Ascending aorta (tissue), 1 donor: ENCODE measurements around the genes SNAP29, SLC7A4, RIMBP3C and UBE2L3.

GRCh38 chr22:20508582-20509228 is 1.3 kb downstream of the MED15 start:
- PRO-cap: no peak

GRCh38 chr22:20509229-20510017 is 2.0 kb downstream of the MED15 start:
- PRO-cap: unidirectional peak, minus-strand start at chr22:20509522

GRCh38 chr22:20657019-20657752 is 116.7 kb upstream of the SERPIND1 start:
- PRO-cap: no peak

DNA sequence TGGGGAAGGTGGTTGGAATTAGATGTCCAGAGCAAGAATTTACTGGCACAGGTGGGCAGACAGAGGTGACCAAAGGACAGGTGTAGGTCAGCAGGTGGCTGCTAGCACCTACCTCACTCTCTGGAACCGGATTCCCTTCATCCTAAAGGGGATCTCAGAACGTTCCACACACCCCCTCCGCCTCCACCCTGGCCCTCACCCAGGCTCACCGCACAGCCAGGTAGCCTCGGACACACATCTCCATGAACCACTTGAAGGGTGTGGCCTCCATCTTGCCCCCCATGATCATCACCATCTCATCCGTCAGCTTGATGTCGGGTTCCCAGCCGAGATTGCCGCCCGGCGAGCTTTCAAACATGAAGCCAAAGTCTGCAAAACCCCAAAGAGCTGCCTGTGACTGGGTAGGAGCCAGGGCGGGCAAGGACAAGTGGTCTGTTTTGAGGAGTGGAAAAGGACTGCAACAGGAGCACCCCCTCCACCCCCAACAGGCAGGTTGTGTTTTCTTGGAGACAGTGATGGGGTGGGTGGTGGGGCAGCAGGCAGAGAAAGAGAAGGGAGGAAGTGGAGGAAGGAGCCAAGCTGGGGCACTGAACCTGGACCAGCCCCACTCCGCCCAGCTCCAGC is 63.3 kb upstream of the SERPIND1 start:
- PRO-cap: no peak

GRCh38 chr22:20776400-20777012 is 2.6 kb downstream of the SERPIND1 start:
- PRO-cap: no peak

DNA sequence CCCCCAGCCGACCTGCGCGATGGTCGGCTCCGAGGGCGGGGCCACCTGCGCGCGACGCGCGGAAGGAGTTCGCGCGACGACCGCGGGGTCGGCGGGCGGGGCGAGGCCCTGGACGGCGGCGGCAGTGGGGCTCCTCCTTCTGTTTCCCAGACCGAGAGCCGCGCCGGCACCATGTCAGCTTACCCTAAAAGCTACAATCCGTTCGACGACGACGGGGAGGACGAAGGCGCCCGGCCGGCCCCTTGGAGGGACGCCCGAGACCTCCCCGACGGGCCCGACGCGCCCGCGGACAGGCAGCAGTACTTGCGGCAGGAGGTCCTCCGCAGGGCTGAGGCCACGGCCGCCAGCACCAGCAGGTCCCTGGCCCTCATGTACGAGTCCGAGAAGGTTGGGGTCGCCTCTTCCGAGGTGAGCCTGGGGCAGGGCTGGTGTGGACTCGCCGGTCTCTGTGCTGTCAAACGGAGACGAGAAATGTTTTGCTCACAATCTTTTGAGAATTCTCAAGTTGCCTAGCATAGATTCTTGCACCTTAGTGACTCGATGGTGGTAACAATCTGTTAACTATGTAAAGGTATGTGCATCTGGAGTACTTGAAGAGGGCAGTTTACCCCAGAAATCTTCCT is at the start of gene SNAP29:
Gene SNAP29 (plus strand): TSS at position 68 of the 623 bp plus-strand sequence.
- PRO-cap: bidirectional peak, plus-strand start at position 94 of the sequence, minus-strand start outside the sequence

- PRO-cap: no peak
Measured at GRCh38 chr22:20869962-20870951, 11.4 kb downstream of the SNAP29 start.

- PRO-cap: no peak
Measured at GRCh38 chr22:20889044-20889579, 28.1 kb upstream of the CRKL start.

- PRO-cap: no peak
Measured at GRCh38 chr22:20918794-20919323, 1.7 kb downstream of the CRKL start.

DNA sequence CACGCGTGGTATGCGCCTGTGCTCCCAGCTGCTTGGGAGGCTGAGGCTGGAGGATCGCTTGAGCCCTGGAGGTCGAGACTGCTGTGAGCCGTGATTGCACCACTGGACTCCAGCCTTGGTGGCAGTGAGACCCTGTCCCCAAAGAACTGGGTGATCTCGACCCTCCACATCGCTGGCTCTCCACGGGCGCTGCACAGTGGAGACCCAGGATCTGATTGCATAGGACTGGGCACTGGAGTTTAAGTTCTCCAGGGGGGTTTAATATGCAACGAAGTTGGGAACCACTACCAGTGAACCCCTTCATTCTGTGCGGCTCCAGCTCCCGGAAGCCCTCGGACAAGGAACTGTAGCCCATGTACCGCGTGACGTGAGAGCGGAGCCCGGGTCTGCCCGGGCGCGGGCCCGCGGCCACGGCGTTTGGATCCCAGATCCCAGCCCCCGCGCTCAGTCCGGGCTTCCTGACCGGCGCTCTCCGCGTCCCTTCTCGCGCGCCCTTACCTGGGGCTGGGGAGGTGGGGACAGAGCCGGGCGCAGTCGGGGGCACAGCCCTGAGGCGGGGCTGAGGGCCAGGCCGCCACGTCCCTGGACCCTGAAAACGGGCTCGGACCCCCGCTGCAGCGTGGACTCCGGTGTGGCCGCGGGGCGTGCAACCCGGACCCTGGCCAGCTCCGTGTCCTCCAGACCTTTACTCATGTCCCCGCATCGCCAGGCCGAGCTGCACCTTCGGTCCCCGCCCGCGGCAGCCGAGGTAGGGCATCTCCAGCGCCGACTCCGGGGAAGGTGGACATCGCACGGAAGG is 10.1 kb upstream of the AIFM3 start:
- PRO-cap: no peak

DNA sequence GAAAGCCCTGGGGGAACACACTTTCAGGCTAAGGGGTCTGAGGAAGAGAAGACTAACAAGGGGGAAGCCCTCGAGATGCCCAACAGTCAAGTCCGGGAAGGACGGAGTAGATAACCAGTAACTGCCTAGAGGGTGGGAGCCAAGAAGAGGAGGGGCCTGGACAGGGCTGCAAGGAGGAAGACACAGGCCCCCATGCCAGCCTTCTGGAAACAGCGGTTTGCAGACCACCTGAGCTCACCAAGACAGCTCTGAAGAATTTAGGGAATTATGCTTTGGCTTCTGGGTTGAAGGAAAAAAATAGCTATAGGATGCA is 9.0 kb upstream of the AIFM3 start:
- PRO-cap: no peak

DNA sequence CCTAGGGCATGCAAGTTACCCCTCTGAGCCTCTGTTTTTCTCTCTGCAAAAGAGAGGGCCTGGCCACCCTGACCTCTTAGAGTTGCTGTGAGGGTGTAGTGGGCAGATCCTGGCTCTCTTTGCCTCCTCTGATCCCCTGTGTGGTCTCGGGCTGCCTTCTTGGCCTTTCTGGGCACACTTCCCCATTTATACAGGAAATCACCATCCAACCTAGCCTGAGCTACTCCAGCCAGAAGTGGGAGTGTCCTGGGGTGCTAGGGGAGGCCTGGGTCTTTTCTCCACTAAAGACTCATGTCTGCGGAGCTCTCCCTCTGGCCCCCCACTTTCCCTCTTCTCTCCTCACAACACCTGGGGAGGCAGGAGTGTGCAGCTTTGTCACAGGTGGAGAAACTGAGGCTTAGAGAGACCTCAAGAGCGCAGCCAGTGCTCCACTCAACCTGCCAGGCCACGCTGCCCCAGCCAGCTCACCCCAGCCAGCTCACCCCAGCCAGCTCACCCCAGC is 1.3 kb downstream of the AIFM3 start:
- PRO-cap: no peak

DNA sequence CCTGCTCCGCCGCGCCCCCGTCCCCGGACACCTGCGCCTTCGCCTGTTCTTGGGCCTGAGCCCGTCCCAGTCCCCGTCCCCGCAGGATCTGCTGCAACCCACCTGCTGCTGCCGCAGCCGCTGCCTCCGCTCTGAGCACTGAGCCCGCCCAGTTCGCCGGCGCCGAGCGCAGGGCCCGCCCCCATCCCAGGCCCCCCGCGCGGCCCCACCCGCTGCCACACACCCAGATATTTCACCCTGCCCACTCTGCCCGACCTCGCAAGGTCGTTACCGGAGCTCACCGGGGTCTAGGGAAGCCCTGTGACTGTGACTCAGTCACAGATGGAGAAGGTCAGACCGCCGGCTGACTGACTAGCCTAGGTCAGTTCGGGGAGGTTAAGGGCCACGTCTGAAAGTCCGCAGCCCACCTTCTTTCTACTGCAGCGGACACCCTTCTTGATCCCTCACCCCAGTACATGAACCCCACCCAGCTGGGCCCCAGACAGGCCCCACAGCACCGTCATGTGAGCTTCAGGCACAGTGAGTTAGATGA is at the start of gene SLC7A4:
Gene SLC7A4 (minus strand): TSS at position 133 of the 532 bp plus-strand sequence.
- PRO-cap: no peak

DNA sequence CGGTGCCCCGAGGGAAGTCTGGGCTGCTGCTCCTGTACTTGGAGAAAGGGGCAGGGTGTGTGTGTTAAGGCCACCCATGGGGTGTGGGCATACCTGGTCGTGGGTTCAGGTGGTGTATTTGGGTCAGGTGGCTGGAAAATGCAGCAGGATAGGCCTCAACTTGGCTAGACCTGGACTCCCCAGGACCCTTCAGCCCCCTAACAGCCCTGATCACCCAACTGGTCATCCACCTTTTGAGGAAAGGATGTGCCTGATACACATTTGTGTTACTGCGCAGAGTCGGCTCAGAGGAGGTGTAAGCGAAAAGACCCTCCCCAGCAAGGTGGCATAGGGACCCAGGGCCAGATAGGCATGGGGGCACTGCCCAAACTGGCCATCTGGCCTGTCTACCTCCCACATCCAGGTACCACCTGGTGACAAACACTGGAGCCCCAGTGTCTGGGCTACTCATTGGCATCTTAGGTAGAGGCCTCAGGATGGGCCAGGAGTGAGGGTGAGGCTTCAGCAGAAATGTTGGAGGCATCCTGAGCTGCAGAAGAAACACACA is at the start of gene RIMBP3C:
Gene RIMBP3C (minus strand): TSS at position 135 of the 547 bp plus-strand sequence.
- PRO-cap: no peak

DNA sequence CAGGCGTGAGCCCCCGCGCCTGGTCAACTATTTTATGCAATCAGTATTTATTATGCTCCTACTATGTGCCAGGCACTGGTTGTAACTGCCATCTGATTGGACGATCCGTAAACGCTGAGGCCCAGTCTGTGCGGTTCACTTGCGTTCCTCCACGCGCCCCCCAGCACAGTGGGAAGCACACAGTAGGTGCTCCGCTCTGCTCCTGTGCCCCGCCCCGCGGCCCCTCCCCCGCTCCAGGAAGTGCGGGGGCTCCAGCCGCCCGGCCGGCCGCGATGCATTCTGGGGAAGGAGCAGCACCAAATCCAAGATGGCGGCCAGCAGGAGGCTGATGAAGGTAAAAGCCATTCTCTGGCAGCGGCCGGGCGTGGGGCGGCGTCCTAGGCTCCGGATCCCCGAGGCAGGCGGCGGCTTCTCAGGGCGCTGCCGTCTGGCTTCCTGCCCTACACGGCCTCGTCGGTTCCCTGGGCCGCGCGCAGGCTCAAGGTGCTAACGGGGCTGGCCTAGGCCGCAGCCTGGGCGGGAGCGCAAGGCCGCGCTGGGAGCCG is at the start of gene UBE2L3:
Gene UBE2L3 (plus strand): TSS at position 277 of the 545 bp plus-strand sequence.
- PRO-cap: no peak

DNA sequence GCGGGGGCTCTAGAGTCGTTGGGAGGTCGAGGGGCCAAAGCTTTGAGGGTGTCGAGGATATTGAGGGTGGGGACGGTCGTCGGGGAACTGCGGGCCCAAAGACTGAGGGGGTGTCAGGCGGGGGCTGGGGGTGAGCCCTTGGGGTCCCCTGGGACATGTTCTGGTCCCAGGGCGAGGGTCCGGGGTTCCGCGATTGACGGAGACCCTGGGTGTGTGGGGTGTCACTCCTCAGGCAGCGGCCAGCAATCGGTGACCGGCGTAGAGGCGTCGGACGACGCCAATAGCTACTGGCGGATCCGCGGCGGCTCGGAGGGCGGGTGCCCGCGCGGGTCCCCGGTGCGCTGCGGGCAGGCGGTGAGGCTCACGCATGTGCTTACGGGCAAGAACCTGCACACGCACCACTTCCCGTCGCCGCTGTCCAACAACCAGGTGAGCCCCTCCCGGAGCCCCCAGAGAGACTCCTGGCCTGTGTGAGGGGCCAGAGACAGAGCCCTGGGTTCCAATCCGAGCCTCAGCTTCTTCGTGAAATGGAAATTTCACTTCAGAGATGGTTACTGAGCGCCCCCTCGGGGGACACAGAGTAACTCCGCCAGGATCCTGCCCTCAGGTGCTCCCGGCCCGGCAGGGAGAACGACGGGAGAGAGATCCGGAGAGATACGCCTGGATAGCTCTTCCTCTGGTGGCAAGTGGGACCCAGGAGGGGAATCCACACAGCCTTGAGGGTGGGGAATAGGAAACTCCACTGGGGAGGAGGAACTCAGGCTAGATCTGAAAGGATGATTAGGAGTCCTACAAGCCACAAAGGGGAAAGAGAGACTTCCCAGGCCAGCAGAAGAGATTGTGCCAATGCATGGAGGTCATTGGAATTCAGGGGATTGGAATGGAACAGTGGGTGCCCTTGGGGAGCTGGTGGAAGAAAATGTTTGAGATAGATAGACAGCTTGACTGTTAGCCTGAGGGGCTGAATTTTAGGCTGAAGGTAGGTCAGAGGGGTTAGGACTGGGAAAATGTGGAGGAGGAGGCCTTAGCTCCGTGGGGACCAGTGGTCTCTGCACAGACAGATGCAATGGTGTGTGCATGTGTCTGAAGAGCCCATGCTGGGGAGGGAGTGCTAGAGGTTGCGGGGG is 891 bp downstream of the SDF2L1 start:
- PRO-cap: no peak

GRCh38 chr22:21671507-21671875 is 5.7 kb downstream of the PPIL2 start:
- PRO-cap: no peak

DNA sequence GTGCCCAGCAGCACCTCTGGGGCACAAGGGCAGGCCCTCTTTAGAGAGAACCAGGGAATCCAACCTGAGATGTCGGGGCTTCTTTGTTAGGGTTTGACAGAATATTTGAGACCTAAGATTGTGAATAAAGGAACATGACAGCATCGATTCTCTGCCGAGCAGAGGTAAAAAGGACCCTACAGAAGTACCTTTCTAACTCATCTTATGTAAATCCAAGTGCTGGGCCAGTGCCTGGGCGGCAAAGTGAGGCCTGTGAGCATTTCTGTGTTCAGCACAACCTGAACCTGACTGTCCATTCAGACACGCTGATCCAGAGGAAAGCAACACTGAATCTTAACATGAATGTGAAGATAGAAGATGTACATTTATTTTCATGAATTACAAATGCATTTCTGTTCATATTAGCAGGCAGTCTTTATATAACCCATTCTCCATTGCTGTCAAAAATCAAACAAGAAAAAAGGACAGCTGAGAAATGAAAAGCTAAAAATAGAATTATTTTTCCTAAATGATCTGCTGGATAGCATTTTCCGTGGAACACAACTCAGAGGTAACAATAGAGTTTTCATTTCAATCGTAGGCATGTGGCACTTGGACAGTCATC is 26.8 kb upstream of the YPEL1 start:
- PRO-cap: no peak

DNA sequence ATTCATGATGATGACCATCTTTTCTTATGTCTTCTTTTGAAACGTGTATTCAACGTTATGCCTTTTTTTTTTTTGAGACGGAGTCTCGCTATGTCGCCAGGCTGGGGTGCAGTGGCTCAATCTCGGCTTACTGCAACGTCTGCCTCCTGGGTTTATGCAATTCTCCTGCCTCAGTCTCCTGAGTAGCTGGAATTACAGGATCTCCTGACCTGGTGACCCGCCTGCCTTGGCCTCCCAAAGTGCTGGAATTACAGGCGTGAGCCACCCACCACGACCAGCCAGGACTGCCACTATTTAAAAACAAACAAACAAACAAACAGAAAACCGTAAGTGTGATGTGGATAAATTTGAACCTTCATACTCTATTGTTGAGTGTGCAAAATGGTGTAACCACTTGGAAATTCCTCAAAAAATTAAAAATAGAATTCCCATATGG is 56.7 kb downstream of the MAPK1 start:
- PRO-cap: no peak

GRCh38 chr22:21817026-21817820 is 50.2 kb downstream of the MAPK1 start:
- PRO-cap: no peak